Thoracic aorta endothelial cell (primary cell): ENCODE results near the gene PUM2.

GRCh38 chr2:20192580-20193314, 32.2 kb downstream of the SDC1 start:
- CAGE, long polyA plus RNA: no peak

- CAGE, long polyA plus RNA: no peak
These were observed 28.3 kb downstream of the SDC1 start for GRCh38 chr2:20196514-20197213.

GRCh38 chr2:20223806-20224172, 1.1 kb downstream of the SDC1 start:
- CAGE, long polyA plus RNA: no peak

DNA sequence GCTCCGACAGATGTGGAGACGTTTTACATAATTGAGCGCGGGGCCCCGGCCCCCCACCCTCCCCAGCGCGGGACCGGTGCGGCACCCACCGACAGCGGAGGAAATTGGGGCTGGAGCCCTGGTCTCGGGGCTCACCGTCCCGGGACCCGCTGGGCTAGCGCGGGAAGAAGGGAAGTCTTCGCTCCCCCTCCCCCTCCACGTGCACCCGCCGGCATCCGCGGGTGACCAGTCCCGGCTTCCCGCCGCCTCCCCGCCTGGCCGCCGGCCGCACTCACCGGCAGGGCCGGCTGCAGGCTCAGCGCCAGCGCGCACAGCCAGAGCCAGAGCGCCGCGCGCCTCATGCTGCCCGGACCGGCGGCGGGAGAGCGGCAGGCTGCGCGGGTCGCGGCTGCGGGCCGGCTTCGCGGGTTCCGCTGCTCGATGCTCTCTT, 388 bp downstream of the SDC1 start:
- CAGE, long polyA plus RNA: no peak

DNA sequence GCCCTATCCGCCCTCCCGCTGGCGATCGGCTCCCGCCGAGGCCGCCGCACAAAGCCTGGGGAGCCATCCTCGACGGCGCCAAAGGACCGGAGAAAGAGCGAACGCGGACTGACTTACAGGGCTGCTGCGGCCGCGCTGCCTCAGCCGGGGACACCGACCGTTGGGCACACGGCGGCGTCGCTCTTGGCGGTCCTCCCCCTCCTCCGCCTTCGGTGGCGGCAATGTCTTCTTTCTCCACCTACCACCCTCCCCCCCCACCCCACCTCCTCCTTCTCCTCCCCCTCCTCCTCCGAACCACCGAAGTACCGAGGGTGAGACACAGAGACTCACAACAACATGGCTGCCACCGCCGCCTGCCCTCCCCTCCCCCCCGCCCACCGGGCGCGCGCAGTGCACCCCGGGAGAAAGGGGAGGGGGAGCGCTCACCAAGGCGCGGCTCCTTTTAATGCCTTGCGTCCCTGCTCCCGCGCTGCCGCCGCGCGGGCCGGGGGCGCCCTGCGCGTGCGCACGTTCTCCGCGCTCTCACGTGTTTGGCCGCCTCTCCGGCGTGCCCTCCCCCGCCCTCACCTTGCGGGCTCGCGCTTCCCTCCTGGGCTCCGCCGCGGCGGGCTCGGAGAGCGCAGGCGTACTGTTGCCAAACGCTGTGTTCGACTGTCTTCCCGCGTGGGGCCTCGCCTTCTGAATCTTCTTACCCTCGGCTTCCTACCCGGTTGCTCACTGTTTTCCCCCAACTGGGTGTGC, at the start of gene PUM2:
Gene PUM2 (minus strand): TSS at position 365 of the 741 bp plus-strand sequence.
- CAGE, long polyA plus RNA: no peak

GRCh38 chr2:20378757-20379482, 28.3 kb upstream of the PUM2 start:
- CAGE, long polyA plus RNA: no peak

DNA sequence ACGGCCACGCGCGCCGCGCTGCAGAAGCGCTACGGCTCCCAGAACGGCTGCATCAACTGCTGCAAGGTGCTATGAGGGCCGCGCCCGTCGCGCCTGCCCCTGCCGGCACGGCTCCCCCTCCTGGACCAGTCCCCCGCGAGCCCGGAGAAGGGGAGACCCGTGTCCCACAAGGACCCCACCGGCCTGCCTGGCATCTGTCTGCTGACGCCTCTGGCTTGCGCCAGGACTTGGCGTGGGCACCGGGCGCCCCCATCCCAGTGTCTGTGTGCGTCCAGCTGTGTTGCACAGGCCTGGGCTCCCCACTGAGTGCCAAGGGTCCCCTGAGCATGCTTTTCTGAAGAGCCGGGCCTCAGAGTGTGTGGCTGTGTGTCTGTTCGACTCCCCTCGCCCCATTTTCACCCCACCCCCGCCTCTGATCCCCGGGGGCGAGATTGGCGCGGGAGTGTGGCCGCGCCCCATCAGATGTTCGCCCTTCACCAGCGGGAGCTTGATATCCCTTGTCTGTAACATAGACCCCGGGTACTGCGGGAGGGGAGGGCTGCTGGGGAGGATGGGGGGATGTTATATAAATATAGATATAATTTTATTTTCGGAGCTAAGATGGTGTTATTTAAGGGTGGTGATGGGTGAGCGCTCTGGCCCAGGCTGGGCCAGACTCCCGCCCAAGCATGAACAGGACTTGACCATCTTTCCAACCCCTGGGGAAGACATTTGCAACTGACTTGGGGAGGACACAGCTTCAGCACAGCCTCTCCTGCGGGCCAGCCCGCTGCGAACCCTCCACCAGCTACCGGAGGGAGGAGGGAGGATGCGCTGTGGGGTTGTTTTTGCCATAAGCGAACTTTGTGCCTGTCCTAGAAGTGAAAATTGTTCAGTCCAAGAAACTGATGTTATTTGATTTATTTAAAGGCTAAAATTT, 1.4 kb downstream of the RHOB start:
- CAGE, long polyA plus RNA: no peak

- CAGE, long polyA plus RNA: no peak
These were observed 11.9 kb downstream of the RHOB start for GRCh38 chr2:20458720-20459203.

- CAGE, long polyA plus RNA: no peak
These were observed 27.3 kb downstream of the RHOB start for GRCh38 chr2:20474017-20474812.

- CAGE, long polyA plus RNA: no peak
These were observed 54.5 kb downstream of the RHOB start for GRCh38 chr2:20501433-20501710.

- CAGE, long polyA plus RNA: no peak
These were observed 83.0 kb downstream of the RHOB start for GRCh38 chr2:20529854-20530235.

- CAGE, long polyA plus RNA: no peak
These were observed 90.9 kb downstream of the RHOB start for GRCh38 chr2:20537826-20538134.

DNA sequence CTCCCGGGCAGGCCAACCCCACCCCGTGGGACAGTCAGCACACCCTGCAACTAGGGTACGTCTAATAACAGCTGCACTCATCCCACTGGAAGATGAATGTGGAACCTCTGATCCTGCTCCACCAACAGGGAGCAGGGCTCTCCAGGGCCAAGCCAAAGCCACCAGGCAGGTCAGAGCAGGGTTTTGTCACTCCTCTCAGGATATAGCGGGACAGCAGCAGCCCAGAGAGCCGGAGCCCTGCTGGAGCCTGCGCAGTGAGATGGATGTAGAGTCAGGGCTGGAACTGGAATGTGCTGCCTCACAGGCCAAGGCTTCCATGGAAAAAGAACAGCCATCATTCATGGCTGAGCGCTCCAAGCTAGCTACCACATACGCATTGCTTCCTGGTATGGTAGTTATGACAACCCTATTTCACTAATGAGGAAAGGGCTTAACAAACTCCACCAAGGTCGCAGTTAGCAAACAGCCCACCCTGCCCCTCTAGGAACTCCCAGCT, 85.3 kb downstream of the HS1BP3 start:
- CAGE, long polyA plus RNA: no peak

DNA sequence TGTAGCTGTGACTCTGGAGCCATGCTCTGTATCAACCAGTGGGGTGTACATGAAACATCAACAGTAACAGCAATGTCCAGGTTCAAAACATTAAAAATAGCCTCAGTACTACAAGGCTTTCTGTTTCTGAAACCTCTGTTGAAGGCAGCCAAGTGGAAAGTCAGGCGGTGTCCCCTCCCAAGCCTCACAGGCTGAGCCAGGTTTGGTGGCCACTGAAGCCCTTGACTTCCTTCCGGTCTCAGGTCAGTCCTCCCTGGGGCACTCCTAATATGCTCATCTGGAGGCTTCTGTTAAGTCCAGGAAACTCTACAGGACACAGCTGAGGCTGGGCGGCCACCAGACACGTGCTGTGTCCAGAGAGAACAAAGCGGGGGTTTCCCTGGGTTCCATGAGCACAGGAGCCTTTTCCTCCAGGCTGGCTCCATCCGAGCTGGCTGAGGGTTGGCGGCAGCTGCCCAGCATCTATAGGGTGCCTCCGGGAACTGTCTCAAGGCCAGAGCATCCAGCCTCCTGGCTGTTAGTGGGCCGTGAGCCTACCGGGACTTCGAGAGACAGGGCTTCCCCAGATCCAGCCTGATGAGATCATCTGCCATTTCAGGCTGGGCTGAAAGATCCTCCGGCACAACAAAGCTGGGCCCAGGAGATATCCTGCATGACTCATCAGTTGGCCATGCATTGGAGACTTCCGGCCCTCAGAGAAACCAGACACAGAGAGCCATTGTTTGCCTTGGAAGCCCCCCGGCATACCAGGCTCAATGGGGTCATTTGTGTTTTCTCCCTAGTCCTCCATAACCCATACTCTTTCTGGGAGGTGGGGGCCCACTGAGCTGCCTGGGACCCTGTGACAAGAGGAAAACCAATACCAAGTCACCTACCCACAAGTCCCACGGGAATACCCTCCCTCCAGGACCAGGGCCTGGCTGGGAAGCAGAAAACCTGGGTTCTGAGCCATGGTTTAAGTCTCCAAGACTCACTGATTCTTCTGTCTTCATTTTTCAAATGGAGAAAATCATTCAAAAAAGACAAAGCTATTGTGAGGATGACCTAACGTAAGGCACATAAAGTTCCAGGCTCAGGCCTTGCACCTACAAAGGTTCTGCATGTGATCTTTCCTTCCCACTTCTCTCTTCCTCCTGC, 71.7 kb downstream of the HS1BP3 start:
- CAGE, long polyA plus RNA: no peak

GRCh38 chr2:20618428-20618836, 32.5 kb downstream of the HS1BP3 start:
- CAGE, long polyA plus RNA: no peak

- CAGE, long polyA plus RNA: no peak
These were observed 307 bp upstream of the GDF7 start for GRCh38 chr2:20666589-20667084.

- CAGE, long polyA plus RNA: no peak
These were observed 30.4 kb downstream of the GDF7 start for GRCh38 chr2:20696983-20698085.

- CAGE, long polyA plus RNA: no peak
These were observed 65.3 kb downstream of the LDAH start for GRCh38 chr2:20757596-20758057.

- CAGE, long polyA plus RNA: no peak
These were observed 20.6 kb downstream of the APOB start for GRCh38 chr2:21023079-21023790.

DNA sequence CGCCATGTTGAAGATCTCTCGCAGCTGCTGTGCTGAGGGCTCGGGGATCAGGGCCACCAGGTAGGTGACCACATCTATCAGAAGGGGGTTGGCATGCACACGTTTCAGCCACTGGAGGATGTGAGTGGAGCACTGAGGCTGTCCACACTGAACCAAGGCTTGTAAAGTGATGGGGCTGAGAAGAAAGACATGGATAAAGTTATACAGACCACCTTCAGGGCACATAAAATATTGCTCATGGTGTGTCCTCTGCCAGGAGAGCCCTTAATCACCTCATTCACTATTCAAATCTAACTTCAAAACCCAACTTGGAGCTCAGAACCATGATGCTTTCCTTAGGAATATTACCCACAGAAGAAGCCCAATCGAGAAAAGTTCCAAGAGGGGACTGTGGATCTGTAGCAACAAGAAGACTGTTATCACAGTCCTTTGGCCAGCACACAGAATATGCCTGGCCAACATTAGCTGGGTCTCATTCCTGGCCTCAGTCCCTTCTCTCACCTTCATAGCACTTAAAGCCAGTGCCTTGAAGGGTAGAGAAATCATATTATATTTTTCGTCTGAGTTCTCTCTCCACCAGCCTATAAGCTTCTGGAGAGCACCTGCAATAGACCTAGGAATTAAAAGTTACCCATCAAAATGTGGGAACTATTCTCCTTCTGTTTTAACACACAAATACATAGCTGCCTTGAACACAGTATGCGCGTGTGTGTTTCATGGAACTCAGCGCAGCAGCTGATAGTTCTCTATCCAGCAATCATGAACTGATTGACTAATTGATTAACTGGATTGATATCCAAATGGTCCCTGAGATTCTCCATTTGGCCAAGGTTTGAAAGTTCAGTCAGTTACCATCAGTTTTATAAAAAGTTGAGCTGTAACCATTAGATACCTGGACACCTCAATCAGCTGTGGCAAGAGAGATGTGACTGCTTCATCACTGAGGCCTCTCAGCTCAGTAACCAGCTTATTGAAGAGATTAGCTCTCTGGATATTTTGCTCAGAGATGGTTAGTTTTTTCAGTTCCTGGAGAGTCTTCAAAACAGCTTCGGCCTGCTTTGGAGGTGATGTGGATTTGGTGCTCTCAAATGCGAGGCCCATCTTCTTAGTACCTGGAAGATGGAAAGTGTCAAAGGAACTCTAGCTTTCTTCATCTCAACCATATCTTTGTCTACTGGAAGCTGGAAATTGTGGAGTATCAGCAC, 11.1 kb downstream of the APOB start:
- CAGE, long polyA plus RNA: no peak